Bronchus fibroblast of lung (primary cell): Measurements from ENCODE around the gene PTF1A.

DNA sequence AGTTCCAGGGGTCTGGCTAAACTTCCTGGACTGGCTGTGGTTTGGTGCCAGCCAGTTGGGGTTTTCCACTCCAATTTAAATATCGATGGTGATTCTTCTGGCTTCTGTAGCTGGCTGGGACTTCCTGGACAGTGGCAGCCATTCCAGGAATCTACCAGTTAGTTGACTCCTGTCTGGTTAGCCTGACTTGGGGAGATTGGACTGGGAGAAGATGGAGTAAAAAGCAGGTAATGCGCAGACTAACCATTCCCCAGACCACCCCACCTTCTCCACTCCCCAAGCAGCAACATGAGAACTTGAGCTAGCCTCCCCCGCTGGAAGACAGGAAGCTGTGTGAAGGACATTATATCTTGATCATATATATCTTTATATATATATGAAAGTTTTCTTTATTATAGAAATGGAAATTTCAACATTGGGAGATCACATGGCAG, 6.3 kb upstream of the PIP4K2A start:
- RAMPAGE, long total RNA: no peak

- RAMPAGE, long total RNA: no peak
Measured at GRCh38 chr10:22996875-22997566, 69.2 kb downstream of the ARMC3 start.

GRCh38 chr10:23056042-23056430, 39.3 kb upstream of the MSRB2 start:
- RAMPAGE, long total RNA: no peak

DNA sequence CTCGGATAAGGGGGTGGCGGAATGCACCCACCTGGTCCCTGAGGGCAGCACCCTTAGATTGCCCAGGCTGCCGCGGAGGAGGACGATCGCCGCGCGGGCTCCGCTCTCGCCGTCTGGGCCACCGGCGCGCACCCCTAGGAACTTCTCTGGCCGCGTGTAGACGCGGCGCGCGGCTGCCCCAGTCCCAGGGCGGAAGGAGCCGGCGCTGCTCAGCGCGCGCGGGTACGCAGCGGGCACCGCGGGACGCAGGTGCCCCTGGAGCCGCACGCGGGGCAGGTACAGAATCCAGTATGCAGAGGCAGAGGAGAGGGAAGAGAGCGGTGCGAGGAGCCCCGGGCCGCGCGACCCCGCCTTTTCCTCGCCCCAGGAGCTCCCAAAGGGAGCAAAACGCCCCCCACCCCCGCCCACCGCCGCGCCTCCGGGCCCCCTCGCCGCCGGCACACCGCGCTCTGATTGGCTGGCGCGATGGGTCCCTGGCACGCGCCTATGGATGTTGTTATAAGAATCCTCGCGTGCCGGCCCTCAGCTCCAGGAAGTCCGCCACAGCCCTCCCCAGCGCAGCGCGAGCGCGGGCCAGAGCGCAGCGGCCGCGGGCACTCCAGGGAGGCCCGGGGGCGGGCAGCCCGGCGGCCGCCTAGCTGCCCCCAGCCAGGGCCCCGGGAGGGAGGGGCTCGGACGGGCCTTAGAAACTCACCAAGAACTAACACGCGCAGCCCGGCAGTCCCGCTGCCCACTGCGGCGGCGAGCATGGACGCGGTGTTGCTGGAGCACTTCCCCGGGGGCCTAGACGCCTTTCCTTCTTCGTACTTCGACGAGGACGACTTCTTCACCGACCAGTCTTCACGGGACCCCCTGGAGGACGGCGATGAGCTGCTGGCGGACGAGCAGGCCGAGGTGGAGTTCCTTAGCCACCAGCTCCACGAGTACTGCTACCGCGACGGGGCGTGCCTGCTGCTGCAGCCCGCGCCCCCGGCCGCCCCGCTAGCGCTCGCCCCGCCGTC, at the start of gene PTF1A:
Gene PTF1A, plus strand, starts transcription at position 529 of the 1,001 bp plus-strand sequence.
- RAMPAGE, long total RNA: no peak

DNA sequence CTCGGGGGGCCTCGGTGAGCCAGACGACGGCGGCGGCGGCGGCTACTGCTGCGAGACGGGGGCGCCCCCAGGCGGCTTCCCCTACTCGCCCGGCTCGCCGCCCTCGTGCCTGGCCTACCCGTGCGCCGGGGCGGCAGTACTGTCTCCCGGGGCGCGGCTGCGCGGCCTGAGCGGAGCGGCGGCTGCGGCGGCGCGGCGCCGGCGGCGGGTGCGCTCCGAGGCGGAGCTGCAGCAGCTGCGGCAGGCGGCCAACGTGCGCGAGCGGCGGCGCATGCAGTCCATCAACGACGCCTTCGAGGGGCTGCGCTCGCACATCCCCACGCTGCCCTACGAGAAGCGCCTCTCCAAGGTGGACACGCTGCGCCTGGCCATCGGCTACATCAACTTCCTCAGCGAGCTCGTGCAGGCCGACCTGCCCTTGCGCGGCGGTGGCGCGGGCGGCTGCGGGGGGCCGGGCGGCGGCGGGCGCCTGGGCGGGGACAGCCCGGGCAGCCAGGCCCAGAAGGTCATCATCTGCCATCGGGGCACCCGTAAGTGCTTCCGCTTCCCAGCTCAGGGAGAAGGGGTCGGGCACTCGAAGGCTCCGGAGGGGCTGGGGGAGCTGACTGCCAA, 779 bp downstream of the PTF1A start:
- RAMPAGE, long total RNA: no peak

GRCh38 chr10:23439604-23439863, 659 bp downstream of the OTUD1 start:
- RAMPAGE, long total RNA: no peak

DNA sequence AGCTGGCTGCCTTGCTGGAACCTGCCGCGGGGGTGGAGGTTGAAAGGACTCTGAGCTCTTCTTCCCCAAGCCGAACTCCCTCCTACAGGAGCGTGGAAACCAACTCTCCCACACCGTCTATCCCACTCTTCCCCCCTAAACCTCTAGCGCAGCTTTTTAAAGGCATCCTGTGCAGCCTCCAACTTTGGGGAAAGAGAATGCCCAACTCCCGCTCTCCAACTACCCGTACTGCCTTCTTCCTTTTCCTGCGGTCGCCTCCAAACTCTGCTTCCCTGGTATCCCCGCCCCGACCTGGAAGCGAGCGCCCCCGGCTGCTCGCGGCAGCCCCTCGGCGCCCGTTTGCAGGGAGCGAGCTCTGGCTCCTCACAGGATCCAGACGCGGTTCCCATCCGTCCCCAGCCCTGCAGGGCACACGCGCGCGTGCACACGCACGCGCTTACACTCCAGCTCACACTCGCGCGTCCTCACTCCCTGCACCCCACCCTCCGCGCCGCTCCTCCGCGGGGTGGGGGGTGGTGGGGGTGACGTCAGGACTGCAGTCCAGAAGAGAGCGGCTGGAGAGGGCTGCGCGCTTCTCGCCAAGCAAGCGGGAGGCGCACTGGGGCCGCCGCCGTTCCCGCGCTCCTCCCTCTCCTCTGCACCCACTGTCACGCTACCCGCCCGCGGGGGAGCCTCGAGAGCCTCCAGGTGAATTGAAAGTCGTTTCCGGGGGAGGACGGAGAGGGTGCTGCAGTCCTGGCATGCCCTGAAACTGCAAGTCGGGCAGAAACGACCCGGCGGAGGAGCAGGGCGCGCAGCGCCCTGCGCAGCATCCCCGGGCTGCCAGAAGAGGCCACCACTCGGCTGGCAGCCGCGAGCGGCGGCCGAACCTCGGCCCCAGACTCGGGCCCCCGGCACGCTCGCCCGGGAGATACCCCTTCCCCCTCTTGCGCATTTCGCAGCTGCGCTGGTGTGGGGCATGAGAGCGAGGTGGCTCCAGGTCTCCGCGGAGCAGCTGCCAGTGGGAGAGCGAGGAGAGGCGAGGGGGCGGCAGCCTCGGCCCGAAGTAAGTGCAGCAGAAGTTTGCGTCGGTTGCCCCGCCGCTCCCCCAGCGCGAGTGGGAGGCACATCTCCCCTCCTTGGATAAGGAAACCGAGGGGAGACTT, 255.7 kb downstream of the OTUD1 start:
- RAMPAGE, long total RNA: no peak

DNA sequence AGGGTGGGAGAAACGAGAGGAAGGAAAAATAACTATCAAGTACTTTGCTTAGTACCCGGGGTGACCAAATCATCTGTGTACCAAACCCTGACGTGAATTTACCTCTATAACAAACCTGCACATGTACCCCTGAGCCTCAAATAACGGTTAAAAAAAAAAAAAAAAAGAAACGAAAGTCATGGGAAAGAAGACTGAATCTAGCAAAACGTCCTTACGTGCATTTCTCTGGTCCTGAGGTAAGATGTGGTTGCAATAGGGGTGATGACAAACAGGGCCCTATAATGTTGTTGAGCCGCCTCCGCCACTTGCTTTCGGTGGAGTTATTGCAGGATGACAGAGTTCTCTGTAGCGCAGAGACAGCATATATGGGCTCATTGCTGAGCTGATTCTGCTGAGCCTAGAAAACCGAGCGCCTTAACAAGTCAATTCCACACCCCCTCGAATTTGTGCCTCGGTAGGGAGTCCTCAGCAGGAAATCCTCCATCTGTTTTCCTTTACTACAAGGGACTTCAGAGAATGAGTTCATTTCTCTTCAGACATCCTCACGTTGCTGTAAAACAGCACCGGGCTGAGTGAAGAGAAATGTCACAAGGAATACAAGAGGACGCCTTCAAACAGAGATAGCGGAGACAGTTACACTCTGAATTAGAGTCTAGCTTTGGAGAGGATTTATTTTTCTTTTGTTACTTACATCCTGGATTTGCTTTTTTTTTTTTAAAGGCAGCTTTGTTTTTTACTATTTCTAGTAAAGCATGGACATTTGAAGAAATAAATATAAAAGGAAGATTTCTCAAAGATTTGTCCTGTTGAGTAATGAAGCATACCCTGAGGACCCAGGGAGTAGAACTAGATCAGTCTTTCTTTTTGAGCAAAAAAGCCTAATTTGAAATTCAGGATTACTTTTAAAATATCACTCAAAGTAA, 90.7 kb upstream of the KIAA1217 start:
- RAMPAGE, long total RNA: no peak

GRCh38 chr10:24201513-24201979, 7.4 kb upstream of the KIAA1217 start:
- RAMPAGE, long total RNA: no peak

- RAMPAGE, long total RNA: no peak
Measured at GRCh38 chr10:24202526-24202894, 6.4 kb upstream of the KIAA1217 start.

DNA sequence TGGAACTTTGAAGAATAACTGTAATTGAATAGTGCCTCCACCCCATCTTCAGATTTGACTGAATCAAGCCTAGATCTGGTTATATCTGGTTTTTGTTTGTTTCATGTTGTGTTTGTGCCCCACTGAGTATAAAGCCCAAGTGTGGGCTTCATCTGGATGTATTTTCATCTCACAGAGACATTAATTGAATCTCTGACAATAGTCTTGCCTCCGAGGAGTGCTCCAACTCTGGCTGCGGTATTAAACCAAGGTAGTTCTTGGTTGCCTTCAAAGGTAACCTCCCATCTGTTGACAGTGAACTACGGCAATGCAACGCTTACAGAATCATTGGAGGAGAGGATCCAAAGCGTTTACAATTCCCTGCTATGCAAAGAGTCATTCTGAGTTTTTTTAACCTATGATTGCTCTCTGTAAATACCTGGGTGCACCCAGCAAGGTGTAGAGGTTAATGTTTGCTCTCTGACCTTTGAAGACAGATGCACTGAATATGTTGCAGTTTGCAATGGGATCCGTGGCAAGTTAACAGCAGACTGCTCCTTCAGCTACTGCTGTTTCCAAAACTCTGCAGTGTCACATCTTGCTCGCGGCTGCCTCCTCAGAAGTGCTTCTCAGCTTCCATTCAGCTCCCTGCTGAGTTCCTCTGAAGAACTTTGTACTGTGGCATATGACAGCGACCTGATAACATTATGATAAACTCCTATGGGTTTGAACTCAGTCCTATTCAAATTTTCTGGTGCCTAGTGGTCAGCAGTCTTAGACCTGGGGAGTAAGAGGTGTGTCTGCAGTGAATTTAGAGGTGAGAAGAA, 28.9 kb downstream of the KIAA1217 start:
- RAMPAGE, long total RNA: no peak

DNA sequence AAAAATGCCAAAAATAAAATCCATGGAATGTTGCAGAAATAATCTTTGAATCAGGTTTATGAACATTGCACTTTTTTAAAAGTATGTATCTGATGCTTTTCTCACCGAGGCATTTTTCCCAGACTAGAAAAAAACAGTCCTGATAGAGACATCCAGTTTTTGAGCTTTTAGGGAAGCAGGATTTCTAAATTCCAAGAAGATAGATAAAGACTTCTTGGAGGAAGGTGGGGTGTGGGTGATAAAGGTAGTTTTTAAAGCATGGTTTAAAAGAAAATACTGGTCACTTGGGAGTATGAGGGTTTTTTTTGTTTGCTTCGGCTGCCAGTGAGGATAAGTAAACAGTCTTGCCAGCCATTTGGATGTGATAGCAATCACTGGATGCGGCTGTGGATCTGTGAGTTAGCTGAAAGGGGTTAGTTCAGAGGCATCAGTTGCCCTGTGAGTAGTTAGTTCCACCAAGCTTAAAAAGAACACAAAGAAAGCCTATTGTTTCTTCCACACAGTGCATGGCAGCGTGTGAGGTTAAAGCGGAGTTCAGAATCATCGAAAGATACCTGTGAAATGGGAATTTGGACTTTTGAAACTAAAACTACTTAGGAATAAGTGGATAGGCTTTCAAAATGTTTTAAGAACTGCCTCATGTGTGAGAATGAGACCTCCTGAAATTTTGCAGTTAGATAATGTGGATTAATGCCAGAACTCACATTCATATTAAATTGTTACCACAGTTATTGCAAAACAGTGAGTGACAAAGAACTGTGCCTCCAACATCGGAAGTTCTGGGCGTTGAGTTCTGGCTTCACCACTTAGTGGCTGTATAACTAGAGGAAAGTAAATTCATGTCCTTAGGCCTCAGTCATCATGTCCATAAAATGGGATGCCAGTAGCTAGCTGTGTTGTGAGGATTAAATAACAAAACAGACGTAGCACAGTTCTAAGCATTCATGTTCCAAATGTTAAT, 31.1 kb downstream of the KIAA1217 start:
- RAMPAGE, long total RNA: no peak

DNA sequence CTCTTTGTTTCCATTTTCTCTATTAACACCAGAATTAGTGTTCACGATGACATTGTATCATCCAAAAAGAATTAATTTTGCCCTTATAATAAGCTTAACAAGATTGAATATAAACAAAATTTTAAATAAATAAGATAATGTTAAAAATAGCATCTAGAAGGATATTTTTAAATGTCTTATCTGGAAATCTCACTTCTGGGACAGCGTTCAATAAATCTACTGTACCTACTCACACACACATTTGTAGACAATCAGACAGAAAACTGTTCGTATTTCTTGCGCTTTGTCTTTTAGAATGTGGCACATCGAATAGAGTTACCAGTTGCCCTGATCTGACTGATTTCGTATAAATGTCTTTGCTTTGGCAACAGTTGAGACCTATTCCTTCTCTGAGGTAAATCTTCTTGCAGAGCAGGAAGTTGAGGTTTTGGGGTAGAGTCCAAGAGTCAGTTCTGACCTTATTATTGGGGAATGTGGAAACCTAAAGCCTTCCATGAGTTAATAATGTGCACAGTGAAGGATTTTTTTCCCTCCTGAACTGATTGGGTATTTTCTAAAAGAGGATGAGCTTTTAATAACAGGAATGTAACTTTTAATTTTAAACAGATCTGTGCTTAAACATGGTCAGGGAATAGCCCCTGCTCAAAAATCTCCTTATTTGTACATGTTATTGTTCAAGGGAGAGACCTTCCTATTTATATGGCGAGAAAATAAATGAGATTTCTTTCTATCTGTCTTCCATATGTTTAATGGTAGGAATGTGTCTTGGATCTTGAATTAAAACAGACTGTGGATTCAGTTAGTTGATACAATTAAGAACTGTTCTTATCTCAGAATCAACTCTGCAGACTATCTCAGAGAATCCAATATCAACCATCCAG, 135.4 kb downstream of the KIAA1217 start:
- RAMPAGE, long total RNA: no peak

DNA sequence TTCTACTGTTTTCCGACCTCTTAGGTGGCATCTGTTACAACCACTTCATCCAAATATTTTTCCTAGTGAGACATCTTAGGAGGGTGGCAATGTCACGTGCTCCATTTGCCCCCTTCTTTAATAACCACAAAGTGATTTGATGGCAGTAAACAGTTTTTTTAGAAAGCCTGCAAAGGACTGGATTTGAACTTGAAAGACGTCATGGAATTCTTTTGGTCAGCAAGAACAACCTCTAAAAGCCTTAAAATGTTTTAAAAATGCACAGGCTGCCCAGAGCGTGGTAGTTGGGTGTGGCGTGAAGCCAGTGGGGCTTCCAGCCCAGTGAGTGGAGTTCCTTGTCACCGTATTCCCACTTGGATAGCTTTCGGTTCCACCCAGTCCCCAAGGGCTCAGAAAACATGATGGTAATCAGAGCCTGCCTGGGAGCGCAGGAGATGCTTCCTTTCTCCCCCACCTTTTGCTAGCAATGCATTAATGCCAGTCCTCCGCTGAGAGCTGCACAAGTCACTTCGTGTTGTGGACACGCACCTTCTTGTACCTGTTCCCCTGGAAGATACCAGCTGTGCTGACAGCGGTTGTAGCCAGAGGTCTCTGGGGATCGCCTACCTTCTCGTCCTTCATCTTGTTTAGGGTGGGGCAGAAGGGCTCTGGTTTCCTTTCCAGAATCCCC, 256.4 kb downstream of the KIAA1217 start:
- RAMPAGE, long total RNA: no peak

DNA sequence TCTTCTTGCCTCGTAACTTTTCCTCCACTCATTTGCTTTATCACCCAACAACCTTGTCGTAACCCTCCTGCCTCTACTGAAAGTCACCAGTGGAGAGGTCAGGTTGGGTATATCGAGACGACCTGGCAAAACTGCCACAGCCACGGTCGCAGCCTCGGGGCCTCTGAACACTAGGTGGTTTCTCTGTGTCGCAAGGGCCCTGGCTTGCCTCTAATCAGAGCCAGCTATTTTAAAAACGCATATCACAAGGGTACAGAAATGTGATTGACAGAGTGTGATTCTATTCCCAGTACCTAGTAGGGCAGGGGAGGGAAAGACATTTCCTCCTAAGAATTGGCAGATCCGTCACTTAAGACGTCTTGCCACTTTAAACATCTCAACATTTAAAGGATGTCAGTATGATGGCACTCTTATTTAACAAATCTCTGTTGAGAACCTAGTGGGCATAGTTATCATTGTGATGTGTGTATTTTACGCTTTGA, 197.6 kb downstream of the ARHGAP21 start:
- RAMPAGE, long total RNA: no peak

- RAMPAGE, long total RNA: no peak
Measured at GRCh38 chr10:24652065-24652266, 71.7 kb downstream of the ARHGAP21 start.

DNA sequence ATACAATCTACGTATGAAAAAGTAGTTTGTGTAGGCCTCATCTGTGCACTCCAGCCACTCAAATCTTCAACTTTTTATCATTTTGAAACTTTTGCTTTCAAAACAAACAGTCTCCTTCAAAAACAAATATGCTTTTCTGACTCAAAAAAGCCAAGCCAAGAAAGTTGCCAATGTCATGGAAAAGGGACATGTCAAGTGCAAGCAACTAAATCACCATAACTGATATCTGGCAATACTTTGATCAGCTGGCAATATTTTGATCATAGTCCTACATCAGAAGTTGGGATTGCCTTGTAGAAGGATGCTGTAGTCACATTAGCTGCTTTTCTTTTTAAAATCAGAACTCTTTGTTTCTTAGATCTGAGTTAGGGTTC, 13.2 kb downstream of the THNSL1 start:
- RAMPAGE, long total RNA: no peak

GRCh38 chr10:26528940-26529419, 90.8 kb downstream of the APBB1IP start:
- RAMPAGE, long total RNA: no peak

GRCh38 chr10:26621737-26622813, 75.4 kb upstream of the PDSS1 start:
- RAMPAGE, long total RNA: no peak

- RAMPAGE, long total RNA: no peak
Measured at GRCh38 chr10:26714604-26715267, 17.2 kb downstream of the PDSS1 start.